ENCODE results near the gene USP6NL.

DNA sequence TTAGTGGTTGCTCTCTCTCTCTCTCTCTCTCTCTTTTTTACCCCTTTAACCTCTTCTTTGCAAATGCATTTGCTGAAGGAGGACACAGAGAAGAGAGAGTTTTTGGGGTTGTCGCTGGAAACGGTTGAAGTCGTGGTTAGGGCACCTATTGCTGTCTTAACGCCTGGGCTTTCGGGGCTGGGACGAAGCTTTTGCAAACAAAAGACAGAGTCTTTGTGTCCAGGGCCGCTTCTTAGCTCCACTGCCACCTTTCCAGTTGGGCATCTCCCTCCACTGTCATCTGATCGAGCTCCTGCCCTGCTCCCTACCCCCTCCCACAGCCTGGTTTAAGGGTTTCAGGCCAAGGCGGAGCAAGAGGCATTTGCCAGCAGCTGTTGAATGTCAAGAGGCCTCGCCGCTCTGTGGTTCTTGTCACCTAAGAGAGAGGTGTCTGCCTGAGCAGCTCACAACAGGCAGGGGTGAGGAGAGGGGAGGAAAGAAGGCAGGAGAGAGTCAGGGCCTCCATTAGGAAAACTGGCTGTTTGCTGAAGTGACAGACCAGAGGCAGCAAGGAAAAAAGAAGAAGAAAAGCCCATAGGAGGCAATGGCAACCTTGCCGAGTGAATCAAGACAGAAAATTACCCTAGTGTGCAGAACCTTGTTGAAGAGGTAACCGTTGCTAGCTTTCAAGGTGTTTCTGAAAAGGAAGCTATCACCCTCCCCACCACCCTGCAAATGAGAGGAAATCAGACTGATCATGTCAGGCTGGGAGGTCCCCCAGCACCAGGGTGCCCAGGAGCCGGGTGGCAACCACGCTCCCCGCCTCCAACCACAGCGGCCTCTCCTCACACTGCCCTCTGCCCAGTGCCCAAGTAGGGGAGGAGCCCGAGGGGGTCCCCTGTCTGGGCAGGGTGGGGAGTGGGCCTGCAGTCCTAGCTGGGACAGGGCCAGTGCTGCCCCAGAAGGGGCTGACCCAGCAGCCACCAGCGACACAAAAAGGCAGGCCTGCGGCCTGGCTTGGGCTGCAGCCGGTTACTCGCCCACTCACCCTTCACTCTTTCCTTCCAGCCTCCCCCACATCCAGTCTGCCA lies 6.9 kb downstream of the GATA3 start:
- PRO-cap = no peak

- PRO-cap = no peak
These were observed 362.4 kb downstream of the GATA3 start for GRCh38 chr10:8416848-8417306.

GRCh38 chr10:8453543-8453906 lies 399.0 kb downstream of the GATA3 start:
- PRO-cap = no peak

DNA sequence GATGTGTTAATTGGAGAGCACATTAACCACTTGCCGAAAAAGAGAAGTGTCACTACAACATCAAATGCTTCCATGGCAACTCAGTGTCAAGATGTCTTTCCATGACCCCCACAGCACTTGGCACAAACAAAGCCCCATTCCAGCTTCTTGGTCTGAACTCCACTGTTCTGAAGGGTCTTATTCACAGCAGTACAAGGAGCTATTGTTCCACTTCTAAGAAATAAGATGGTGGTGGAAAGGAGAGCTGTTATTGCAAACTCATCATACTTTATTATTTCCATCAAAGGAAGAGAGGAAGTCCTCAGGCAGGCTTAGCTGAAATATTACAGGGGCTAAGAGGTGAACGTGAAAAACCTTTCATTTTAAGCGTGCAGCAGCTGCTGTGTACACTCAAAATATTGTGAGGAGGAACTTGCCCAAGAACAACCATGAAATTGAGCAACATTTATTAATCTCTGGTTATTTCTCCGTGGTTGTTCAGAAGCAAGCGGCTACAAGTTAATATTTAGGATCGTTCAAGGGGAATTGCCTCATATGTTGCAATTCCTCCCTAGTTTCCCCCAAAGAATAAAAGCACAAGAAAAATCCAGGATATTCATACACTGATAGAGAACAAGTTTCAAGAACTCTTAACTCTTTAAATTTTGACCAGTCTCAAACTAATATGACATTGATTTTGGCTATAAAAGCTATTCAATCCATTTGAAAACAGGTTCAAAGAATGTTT lies 354.7 kb upstream of the CELF2 start:
- PRO-cap = no peak

- PRO-cap = unidirectional peak, plus-strand start at chr10:10796582
These were observed 221.2 kb upstream of the CELF2 start for GRCh38 chr10:10796154-10797135.

DNA sequence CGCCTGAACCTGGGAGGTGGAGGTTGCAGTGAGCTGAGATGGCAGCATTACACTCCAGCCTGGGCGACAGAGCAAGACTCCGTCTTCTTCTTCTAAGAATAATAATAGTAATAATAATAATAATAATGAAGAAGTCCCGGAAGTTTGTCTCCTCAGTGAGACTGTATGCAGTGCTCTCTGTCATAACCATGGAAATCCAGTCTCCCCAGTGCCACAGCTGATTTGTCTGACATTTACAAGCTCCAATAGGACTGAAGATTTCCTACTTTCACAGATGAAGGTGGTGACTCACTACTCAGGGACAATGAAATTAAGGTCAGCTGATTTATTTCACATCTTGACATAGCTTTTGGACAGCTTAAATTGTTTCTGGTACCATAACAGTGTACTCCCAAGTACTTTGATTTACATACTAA lies 6.9 kb downstream of the CELF2 start:
- PRO-cap = no peak

DNA sequence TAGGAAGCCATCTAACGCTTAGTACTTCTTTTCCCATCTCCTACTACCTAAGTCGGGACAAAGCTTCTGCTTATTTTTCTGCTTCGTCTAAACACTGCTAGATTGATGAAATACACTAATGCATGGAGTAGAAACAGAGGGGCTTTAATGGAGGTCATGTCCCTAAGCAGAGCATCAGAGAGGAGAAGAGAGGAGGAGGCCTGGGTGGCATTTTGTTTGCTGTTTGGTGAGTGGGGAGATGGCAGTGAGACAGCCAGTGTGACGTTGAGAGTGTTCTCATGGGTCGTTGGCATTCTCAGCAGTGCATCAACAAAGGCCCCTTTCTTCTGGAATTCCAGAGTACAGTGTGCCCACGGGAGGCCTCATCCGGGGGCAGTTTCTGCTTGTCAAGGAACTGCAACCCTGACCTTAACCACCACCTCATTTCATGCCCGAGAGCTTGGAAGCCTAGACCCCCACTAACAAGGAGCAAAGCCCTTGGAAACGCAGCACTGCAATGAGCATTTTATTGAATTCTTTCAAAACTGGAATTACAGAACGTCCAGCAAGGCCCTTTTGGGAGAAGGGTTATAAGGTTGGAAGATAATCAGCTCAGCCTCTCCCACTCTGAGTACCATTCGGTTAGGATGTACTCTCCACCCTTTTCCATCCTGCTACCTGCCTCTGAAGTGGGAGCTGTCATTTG lies 92.9 kb downstream of the CELF2 start:
- PRO-cap = no peak

DNA sequence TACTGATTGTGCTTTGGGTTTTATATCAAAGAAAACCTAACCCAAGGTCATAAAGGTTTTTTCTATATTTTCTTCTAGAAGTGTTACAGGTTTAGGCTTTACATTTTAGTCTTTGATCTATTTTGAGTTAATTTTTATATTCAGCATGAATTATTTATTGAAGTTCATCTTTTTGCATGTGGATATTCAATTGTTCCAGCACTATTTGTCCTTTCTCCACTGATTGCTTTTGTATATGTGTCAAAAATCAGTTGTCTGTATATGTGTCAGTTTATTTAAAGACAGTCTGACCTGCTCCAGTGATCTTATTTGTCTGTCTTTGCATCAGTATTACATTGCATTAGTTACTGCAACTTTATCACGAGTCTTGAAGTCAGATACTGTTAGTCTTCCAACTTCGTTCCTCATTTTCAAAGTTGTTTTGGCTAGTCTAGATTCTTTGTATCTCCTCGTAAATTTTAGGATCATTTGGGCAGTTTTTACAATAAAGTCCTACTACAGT lies 166.3 kb downstream of the CELF2 start:
- PRO-cap = no peak

- PRO-cap = no peak
These were observed 173.1 kb downstream of the CELF2 start for GRCh38 chr10:11190786-11191199.

DNA sequence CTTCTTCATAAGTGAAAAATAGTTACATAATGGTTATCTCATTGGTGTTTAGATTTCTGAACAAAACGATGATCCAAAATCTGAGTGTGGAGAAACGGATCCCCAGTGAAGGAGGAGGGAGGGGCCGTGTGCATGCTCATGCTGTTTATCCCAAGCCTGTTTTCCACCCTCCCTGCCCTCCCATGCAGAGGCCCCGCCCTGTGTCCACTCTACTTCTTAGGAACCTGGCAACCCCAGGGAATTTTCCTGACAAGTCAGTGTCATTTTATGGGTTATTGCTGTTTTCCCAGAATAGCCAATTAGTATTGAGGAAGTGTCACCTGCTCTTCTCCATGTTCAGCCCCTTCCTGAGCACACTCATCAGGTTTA lies 174.0 kb downstream of the CELF2 start:
- PRO-cap = no peak

- PRO-cap = no peak
These were observed 189.5 kb downstream of the CELF2 start for GRCh38 chr10:11207021-11207684.

GRCh38 chr10:11223011-11223996 lies 205.6 kb downstream of the CELF2 start:
- PRO-cap = no peak

- PRO-cap = no peak
These were observed 219.3 kb downstream of the CELF2 start for GRCh38 chr10:11236599-11237687.

DNA sequence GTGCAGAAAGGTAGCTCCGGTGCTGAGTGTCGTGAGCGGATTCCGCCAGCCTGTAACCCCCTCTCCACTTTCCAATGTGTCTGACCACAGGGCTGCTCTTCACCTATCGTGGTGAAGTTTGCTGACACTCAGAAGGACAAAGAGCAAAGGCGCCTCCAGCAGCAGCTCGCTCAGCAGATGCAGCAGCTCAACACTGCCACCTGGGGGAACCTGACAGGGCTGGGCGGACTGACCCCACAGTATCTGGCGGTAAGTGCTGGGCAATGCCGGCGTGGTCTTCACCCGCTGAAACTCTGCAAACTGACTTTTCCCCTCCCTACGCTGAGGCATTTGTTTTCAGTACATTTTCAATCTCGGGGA lies 252.9 kb downstream of the CELF2 start:
- PRO-cap = no peak

GRCh38 chr10:11329351-11329750 lies 282.1 kb downstream of the USP6NL start:
- PRO-cap = no peak

DNA sequence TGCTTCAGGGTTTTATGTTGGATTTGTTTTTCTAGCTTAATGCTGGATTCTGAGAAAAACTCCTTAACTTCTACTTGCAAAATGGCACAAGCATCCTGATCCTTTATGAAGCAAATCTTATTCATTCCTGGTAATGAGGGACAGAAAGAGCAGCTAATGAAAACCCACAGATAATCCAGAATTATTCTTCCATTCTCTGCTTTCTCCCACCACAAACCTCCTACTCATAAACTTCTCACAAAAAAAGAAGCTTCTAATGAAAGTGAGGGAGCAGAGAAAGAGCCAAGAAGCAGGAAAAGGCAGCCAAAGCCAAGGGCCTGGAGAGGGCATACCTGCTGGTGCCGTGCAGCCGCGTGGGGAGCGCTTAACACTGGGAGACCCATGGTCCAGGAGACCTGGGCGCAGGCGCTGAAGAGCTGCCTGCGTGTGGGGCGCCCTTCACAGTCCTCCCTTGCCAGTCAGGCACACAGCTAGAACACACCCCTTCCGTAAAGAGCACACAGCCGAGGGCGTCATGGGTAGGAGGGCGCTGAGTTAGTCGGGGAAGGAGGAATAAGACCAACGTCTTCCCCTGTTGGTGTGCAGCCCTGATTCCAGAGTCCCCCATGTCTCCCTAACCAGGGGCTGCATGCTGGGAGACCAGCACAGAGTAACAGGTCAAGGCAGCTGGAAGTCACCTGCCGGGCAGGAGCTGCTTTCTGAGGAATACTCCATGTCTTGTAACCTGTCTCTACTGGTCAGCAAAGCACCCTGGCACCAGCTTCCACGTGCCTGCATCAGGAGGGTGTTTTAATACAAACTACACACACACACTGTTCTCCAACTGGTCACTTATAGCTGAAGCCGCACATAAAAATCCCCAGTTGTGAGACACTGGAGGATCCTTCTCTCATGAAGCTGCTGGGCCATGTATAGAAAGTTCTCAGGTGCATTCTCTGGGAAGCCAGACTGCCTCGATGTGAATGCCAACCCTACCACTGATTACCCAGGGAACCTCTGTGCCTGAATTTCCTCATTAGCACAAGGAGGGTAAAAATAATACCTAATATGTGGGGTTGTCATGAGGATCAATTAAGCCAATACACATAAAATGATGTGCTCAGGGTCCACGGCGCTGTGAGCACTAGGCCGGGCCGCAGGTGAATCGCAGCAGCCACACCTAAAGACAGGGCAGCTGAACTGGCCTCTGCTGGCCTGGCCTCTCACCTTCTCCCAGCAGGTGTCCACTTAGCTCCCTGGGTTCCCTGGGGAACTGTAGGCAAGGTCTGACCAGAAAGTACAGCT lies 273.8 kb downstream of the USP6NL start:
- PRO-cap = no peak

DNA sequence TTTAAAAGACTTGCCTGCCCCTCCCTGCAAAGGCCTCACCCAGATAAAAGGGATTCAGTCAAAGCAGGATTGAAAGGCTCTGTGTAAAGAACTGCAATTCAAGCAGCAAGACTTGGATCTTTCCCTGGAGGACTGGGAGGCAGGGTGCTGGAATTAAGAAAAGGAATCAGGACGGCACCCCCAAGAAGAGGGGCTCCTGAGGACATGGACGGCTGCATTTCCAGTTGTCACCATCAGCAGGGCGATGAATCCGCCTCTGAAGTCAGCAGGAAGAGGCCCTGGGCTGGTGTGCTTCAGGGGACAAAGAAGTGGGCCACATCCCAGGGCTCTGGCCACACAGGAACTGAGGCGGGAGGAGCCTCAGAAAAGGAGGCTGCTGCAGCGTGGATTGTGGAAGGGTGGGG lies 209.7 kb downstream of the USP6NL start:
- PRO-cap = no peak

DNA sequence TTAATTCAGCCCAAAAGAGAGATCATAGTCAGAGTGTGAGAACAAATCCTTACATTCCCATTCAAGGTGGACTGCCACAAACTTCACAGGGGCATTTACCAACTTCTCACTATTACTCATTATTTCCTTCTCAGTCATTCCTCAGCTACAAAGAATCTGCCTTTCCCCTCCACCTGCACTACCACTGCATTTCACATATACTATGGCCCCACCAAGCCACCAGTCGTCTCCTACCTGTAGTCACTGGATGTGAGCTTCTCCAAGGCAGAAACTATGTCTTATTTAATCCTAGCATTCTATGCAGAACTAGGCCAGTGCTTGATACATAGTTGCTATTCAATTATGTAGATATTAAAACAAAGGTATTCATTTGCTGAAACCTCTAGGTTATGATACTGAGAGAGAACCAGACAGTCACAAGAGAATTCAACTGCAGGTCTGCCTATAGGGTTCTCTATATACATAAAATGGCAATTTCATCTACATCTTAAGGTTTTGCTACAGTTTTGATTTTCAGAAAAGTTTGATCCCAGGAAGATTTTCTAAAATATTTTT lies 94.2 kb downstream of the USP6NL start:
- PRO-cap = no peak

DNA sequence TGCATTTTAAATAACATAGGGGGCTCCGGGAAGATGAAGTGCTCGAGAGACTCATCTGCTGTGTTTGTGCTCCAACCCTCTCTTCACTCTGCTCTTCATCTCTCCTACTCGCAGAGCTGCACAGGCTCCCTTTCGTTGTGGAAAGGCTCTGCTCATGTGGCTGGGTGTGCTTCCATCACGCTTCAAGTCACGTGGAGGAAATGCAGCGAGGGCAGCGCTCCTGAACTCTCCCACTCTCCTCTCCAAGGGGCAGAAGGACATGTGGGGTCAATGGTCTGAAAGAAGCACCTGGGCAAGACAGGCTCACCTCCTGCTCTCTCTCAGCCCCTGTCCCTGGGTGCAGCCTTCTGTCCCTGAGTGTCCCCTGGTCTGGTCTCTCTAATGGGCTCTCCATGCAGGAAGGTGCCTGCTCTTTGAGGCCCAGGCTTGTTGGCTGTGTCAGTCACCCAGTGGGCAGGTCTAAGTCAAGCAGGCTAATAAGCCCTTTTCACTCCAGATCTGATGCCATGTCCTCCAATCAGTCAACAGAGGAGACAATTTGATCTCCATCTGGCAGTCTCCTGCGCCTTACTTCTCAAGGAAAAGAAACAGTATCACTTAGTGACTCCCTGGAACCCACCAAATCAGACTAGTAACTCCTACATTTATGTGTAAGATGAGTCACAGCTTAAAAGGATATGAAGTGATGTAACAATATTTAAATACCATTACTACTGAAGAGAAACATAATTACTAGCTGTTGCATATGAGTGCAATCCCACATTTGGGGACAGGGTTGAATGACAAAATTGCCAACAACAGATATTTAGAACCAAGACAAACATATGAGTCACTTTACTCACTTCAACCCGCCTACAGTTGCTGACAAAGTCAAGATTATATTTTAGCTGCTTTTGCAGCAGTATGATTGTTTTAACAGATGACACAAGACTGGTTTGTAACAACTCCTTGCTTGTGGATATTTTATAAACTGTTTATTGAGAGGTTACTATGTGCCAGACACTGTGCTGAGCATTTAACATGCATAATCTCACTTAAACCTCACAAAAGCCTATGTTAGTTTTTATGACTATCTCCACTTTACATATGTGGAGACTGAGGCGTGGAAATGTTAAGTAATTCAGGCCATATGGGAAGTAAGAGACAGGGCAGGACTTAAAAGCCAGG lies 72.2 kb downstream of the USP6NL start:
- PRO-cap = no peak

- PRO-cap = bidirectional peak, plus-strand start at chr10:11611768, minus-strand start at chr10:11611568
These were observed at the start of gene USP6NL for GRCh38 chr10:11610746-11611721. USP6NL (minus strand) TSS chr10:11611650.